Measurements from ENCODE around the gene CUL2.

- RRBS = 78% methylated on average over 1 of the region's 44 CpGs
These were observed 22.7 kb upstream of the ITGB1 start for GRCh38 chr10:32980350-32981535.

GRCh38 chr10:33001993-33002605 lies 44.1 kb upstream of the ITGB1 start:
- RRBS = no CpG with 5 or more reads among the region's 3 CpGs

- RRBS = no CpG with 5 or more reads among the region's 11 CpGs
These were observed 157.6 kb upstream of the ITGB1 start for GRCh38 chr10:33115614-33116120.

GRCh38 chr10:33125812-33126576 lies 168.0 kb upstream of the ITGB1 start:
- RRBS = no CpG with 5 or more reads among the region's 12 CpGs

- RRBS = no CpG with 5 or more reads among the region's 24 CpGs
These were observed 181.1 kb upstream of the ITGB1 start for GRCh38 chr10:33138687-33139945.

DNA sequence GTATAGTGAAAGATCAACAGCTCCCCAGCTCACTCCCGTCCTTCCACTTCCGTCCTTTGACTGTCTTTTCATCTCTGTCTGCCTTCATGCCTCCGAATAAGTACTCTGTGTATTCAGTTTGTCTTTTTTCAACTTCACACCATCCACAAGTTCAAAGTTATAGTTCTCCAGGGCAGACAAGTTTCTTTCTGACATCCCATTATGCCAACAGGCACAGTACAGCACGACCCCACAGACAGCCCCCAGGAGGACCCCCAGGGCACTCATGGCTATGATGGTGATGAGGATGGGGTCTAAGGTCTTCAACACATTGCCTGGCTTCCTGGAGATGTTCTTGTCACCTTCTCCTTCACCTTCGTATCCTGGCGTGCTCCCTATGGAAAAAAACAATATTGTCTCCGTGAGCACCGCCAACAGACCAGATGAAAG lies 154.5 kb downstream of the NRP1 start:
- RRBS = no CpG with 5 or more reads among the region's 8 CpGs

DNA sequence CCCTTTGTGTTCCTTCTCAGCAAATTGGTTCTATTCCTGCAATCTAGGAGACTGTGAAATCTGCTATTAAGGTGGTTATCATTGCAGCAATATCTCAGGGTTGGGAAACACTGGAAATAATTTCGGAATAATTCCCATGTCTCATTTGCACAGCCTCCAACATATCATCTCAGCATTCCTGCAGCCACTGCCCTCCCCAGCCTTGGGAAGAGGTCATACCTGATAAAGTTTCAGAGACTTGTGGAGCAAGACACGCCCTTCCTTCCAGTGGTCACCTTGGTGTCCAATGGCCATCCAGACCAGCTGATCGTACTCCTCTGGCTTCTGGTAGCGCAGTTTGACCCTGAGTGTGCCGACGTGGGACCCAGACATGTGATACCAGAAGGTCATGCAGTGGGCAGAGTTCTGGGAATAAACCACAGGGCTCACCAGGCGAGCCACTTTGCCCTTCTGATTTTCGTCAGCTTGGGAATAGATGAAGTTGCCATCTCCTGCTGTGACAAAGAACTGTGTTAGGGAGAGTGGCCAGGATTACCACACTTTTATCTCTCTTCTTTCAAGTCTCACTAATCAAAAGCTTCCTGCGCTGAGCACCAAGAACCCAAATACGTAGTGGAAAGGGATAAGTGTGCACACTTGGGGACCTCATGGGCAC lies 148.3 kb downstream of the NRP1 start:
- RRBS = no CpG with 5 or more reads among the region's 10 CpGs

DNA sequence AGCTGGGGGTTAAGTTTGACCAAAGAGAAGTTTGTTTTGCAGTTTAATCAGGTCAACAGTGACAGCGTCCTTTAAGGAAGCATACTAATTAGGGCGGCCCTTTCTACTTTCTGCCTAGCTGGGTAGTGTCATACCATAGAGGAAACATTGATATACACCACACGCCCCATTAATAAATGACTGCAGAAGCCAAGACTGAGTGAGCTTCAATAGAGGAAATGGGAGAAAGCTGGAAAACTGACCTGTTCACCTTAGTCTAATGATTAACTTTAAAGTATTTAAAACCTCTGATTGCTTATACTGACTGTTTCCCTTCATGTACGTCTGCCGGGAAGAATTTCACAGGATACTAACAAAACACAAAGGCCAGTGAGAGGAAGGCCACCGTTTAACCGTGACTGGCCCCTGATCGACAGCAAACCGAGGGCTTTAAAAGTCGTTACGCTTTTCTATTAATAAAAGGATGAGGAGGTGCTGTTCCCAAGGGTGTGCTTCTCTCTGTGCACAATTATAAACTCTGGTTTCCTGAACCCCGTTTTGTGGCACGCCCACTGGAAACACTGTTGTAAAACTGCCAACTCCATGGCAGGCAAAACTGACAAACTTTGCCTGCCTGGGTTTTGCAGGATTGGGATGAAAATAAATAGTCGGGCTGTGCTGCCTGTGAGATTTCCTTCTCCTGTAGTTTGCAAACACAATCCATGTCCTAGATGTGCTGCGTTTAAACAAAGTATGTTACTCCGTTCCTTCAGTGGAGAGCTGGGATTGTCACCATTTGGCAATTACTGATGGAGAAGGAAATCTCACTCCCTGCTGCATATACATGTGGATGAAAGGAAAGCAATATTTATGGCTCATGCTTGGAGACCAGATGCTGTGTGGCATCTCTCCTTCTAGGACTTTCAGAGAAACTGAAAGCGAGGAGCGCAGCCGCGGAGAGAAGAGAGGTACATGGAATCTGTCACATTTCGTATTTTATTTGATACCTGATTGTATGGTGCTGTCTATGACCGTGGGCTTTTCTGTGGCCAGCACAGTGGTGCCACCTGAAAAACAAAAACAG lies 137.5 kb downstream of the NRP1 start:
- RRBS = no CpG with 5 or more reads among the region's 22 CpGs

- RRBS = 0% methylated on average over 1 of the region's 7 CpGs
These were observed 3.1 kb upstream of the NRP1 start for GRCh38 chr10:33337633-33337984.

DNA sequence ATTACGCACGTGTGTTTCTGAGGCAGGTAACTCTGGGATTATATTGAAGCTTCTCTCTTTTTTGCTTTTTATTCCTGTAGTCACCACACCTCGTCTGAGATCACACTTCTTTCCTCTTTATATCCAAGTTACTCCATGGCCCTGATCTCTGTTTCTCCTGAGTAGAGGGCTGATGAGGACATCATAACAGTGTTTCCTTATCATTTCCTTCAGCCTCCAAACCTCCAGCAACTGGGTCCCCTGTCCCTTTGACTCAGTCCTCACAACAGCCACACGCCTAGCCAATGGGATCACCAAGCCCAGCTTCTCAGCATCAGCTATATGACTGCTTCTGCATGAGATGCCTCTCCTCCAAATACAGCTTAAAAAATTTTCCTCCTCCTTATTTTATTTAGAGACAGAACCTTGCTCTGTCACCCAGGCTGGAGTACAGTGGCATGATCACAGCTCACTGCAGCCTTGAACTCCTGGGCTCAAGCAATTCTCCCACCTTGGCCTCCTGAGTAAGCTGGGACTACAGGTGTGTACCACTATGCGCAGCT lies 586.2 kb downstream of the PARD3 start:
- RRBS = no CpG with 5 or more reads among the region's 5 CpGs

- RRBS = no CpG with 5 or more reads among the region's 12 CpGs
These were observed 484.1 kb downstream of the PARD3 start for GRCh38 chr10:34330895-34331474.

- RRBS = no CpG with 5 or more reads among the region's 6 CpGs
These were observed 104.8 kb downstream of the PARD3 start for GRCh38 chr10:34710194-34710814.

- RRBS = no CpG with 5 or more reads among the region's 7 CpGs
These were observed 64.2 kb downstream of the PARD3 start for GRCh38 chr10:34750813-34751326.

DNA sequence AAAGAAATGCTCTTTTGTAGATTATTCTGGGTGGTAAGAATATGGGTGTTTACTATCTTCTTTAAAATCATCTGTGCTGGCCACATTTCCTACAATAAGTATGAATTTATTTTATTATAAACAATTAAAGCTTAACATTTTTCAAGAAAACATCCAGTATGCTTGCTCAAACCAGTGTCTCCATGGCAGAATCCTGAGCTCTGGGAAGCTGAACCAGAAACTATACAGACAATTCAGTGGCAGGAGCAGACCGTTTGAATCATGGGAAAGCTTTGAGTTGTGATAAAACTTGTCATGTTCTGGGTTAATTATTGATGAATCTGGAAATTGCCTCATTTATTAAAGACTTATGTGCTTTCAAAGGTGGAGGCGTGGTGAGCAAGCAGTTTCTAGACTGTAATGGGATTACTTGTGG lies 25.3 kb downstream of the PARD3 start:
- RRBS = no CpG with 5 or more reads among the region's 2 CpGs

GRCh38 chr10:34809229-34809800 lies 5.8 kb downstream of the PARD3 start:
- RRBS = no CpG with 5 or more reads among the region's 11 CpGs

DNA sequence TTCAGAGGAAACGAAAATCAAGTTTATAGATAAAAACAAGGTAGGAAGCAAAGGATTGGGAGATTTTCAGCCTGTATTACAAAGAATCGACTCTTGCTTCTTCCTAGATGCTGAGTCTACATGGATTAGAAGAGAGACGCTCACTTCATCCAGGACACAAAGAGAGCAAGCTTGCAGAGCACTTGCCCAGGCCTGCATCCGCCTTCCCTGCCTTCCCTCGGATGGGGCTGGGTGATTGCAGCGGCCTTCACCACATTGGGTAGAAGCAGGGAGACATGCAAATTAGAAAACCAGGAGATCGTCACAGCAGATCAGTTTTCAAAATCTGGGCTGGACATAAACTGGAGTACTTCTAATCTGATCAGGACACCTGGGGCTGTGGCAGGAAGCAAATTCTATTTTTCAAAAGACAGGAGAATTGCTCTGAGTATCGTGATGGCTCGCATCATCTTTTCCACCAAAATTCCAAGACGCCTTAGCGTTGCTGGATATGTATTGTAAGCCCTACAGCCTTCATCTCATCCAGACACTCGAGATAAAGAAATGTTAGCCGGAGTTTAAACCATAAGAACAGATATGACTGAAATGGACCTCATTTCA lies 91.0 kb upstream of the PARD3 start:
- RRBS = 72% methylated on average over 1 of the region's 13 CpGs

- RRBS = under 1% methylated on average over 35 of the region's 64 CpGs
These were observed at the start of gene CUL2 for GRCh38 chr10:35090111-35091015. TSS of gene CUL2 (minus strand) at chr10:35090341.

DNA sequence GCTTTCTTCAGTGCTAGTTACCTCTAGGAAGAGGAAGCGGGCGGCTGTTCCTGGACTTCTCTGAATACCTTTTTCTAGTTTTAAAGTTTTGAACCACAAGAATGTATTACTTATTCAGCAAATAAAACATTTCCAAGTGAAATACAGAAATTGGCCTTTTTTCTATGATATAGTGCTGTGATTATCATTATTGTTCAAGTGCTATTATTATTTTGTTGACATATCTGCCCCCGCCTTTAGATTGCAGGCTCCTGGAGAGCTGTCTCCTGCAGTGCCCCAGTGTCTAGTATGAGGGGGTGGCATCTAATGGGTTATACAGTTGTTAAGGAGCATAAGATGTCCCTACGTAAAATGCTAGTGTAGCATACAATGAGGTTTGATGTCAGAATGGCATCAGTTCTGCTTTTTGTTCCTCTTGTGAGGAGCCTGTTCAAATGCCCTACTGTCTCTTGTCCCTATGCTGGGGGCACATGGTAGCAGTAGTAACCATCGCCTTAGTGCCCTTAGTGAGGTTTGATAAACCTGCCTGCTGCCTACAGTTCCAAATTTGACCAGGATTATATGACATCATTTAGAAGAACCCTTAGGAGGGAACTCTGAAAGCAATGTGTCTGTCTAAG lies 9.5 kb downstream of the CREM start:
- RRBS = no CpG with 5 or more reads among the region's 5 CpGs

- RRBS = no CpG with 5 or more reads among the region's 12 CpGs
These were observed 84.6 kb downstream of the CREM start for GRCh38 chr10:35211078-35211833.

GRCh38 chr10:35216419-35217136 lies 89.9 kb downstream of the CREM start:
- RRBS = no CpG with 5 or more reads among the region's 10 CpGs

All from iris pigment epithelial cell (primary cell).